ENCODE measurements around the gene SPATA48.

DNA sequence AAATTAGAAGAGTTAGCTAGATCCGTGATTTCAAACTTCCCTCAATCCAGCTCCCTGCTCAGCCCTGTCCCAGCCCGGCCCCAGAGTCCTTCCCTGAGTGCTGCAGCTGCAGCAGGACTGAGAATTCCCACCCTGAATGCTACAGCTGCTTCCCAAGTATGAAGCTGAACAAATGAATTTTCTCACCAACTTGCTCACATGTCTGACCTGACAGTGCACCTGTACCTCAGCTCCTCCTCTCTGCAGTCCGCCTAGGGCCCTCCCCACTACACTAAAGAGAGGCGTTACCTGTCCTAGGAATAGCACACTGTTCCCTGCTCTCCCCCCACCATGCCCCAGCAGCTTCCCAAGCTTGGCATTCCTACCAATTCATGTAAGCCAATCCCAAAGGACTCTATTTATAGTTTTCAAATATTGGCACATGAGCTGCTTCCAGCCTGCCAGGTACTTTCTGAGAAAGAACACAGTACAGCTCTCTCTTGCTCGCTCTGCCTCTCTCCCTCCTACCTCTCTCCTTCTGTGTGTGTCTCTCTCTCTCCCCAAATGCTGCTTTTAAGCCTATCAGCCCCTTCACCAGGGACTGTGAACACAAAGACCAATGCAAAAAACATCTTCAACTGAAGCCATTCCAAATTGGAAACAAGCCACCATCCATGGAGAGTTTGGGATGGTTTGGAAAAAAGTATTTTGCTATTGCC is 400.1 kb downstream of the TNS3 start:
- CAGE, long polyA plus RNA, result no peak
- RRBS, result no CpG with 5 or more reads among the region's 5 CpGs

DNA sequence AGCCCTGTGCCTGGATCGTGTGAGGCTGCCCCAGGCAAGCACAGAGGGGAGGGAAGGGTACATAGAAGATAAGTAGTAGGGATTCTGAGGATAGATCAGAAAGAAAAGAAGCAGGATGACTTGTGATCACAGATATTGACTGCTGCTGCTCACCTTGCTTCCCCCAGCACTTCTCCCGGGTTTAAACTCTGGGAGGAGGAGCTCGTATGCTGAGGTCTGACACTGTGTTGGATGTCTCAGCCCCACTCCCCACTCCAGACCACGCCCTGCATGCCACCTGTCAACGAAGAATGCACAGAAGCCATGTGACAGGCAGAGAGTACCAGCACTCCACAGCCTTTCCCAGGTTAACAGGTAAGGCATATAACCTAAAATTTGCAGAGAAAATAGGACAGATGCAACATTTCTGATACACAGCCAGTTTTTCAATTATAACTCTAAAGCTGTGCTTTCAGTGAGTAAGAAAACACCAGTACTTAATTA is 388.9 kb downstream of the TNS3 start:
- CAGE, long polyA plus RNA, result no peak
- RRBS, result no CpG with 5 or more reads among the region's 5 CpGs

DNA sequence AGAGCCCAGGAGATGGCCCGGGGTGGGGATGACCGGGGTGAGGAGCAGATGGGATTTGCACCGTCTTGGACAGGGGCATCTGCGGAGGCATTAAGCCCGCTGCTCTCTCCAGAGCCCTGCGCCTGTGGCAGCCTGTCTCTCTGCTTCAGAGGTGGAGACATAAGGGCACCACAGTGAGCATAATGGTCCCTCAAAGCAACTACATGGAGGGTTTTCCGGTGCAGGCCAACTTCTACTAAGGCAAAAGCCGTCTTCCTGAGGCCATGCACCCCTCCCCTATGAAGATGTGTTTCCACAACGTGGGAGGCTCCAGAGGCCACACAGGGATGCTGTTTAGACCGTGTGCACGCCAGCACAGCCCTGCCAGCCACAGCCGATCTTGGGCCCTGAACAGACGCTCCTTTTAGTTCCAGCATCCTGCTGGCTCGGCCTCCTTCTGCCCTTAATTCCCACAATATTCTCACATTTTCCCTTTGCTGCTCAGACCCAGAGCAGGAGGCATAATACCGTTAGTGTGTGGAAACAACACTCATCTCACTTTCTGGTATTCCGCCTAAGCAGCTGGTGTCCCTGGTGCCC is 267.1 kb downstream of the TNS3 start:
- CAGE, long polyA plus RNA, result no peak
- RRBS, result no CpG with 5 or more reads among the region's 16 CpGs

GRCh38 chr7:47329349-47330055 is 252.4 kb downstream of the TNS3 start:
- CAGE, long polyA plus RNA, result no peak
- RRBS, result no CpG with 5 or more reads among the region's 18 CpGs

DNA sequence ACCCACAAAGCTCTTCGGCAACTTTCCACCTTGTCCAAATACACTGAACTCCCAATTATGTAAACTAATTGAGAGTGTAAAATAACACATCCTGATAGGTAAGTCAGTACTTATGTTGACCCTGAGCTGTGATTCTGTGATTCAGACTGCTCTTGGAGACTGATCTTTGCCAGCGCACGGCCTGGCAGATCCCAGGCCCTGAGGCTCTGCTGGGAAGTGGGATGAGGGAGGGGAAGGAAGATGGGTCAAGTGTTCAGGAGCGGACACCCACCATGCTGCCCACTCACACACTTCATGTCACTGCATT is 226.3 kb downstream of the TNS3 start:
- CAGE, long polyA plus RNA, result no peak
- RRBS, result no CpG with 5 or more reads among the region's 4 CpGs

GRCh38 chr7:47380749-47381449 is 201.0 kb downstream of the TNS3 start:
- CAGE, long polyA plus RNA, result no peak
- RRBS, result no CpG with 5 or more reads among the region's 14 CpGs

- CAGE, long polyA plus RNA, result no peak
- RRBS, result no CpG with 5 or more reads among the region's 15 CpGs
These were observed 106.1 kb downstream of the TNS3 start for GRCh38 chr7:47475729-47476356.

- CAGE, long polyA plus RNA, result no peak
- RRBS, result no CpG with 5 or more reads among the region's 7 CpGs
These were observed 63.2 kb downstream of the TNS3 start for GRCh38 chr7:47518736-47519152.

DNA sequence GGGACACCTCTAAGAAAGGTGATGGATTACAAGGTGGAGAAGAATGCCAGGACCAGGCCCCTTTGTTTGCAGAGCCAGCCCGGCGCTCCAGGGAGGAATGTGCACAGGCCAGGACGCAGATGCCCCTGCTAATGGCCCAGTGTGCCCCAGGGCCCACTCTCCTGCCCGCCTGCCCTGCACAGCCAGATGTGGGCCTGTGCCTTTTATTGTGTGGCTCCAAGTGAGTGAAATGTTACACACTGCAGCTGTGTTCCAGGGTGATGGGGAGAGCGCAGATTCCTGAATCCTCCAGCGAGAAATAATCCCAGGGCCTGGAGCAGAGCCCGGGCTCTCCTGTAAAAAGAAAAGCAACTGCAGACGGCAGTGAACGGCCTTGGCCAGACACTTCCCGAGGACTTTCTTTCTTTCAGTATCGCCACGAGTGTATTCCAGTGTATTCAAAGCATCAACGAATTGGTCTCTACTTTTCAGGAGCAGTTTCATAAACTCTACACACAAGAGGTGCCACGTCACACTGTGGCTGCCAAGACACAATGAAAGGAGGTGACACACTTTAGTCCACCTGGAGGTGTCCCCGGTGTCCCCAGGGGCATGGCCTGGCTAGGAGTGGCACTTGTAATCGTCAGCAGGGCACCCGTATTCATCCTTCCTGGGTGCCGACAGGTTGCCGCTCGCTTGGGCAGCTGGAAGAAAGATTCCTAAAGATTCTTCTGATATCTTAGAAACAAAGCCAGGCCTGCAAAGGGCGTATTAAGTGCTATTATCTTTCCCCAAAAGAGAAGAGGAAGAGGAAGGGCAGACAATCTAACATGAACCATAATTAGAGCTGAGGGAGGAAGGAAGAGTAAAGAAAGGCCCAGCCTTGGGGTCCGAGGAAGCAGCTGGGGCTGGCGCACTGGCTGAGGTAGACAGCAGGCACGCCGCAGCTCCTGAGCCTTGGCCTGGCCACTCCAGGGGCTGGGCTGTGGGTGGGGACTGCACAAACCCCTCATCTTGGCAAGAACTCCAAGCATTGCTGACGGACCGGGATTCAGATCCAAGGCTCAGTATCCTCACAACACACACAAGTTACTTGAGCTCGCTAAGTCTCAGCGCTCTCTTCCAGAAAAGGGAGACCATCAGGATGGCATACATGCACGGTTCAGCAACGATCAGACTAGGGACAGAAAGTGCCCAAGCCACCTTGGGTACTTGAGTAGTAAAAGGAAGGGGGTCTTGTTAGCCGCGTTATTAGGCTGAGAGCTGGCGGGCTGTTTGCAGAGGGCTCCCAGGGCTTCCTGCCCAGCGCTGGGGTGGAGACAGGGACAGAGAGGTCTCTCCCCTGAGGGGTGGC is 4.9 kb downstream of the TNS3 start:
- CAGE, long polyA plus RNA, result no peak
- RRBS, result no CpG with 5 or more reads among the region's 35 CpGs

GRCh38 chr7:47600633-47601184 is 18.8 kb upstream of the TNS3 start:
- CAGE, long polyA plus RNA, result no peak
- RRBS, result no CpG with 5 or more reads among the region's 7 CpGs

- CAGE, long polyA plus RNA, result no peak
- RRBS, result no CpG with 5 or more reads among the region's 22 CpGs
These were observed 11.2 kb downstream of the PKD1L1 start for GRCh38 chr7:47936791-47937794.

DNA sequence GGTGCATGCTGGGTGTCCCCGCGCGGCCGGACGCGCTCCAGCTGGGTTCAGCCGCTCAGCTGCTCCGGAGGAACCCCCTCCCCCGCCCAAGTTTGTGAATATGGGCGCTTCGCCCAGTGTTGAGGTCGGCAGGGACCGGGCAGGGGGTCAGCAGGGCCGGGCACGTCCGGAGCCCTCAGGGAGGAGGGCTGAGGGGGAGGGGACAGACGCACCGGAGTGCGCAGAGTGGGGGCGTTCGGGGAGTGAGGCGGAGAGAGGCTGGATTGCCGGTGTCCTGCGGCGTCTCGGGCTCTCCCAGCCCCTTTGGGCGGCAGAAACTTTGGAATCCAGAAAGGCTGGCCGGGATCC is 684 bp downstream of the VWC2 start:
- CAGE, long polyA plus RNA, result no peak
- RRBS, result 5% methylated on average over 26 of the region's 28 CpGs

DNA sequence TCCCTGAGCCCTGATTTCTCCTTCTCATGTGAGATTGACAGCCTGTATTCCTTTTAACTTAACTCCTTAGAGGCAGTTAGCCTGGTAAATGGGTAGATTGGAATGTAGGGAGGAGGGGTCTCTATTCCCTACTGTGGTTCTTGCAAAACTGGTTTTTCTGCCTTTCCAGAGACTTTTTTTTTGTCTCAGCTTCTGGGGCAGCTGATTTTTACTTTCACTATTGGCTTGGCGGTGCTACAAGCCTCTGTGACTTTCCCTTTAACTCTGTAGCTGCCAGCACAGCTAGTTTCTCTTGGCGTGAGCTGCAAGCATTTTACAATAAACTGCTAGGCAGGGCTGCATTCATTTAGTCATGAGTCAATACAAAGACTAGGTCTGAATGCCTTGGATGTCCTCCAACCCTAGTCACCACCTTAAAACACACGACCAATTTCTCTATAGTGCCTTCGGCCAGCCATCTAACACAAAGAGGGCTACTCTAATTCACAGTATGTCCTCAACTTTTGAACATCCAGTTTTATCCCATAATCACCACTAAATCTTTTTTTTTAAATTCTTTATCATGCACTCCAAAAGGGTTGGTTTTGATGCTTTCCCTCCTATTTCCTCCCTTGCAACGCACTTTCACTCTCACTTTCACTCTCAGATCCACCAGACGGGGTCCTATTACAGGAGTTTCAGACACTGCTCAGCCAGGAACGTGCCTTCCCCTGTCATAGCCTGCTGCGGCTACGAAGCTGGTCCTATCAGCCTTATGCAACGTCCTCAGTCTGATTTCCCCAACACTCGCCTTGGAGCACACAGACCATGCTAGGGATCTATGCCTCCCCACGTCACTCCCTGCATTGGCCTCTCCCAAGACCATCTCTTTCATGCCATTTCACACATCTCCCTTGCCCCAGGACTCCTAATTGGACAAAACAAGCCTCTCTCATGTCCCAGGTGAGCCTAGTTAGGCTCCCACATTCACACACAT is 23.6 kb downstream of the ZPBP start:
- CAGE, long polyA plus RNA, result no peak
- RRBS, result no CpG with 5 or more reads among the region's 12 CpGs

GRCh38 chr7:50095652-50096088 is at the start of gene SPATA48:
TSS of gene SPATA48 (plus strand) at chr7:50095883.
- CAGE, long polyA plus RNA, result no peak
- RRBS, result no CpG with 5 or more reads among the region's 1 CpG

DNA sequence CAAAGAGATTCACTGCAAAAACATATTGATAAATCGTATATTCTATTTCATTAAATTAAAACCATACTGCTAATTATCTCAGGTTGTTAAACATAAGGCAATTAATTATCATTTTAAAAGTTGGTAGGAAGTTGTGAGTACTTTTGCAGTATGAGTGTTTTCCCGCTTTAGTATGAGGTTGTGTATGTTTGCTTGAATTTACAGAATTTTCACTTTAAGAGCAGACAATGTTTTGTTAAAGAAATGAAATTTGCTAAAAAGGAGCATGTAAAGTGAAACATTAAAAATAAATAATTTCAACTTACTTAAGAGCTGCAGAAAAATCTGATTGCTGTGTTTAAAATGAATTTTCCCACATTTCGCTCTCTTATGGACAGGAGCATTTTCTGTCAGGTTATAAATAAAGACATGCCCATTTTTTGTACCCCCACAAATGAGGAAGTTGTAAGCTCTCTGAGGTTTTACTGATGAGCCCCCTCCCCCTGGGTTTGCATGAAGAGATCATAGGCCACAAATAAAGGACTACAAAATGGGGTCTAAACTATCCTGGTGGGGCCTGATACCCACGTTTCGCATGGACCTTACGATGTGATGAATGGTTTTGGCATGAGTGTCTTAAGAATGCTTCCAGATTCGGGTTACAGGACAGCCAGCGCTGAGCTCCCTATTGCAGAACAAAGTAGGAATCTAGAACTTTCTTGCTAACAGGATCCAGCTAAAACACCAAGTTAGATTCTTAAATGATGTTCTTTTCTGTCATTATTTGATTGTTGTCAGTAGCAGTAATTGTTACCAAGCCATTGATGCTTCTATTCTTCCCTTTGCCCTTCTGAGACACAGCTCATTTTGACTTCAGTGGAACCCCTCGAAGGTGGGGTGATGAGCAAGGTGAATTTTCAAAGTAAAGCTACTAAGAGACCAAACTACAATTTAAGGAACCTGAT is 5.8 kb downstream of the IKZF1 start:
- CAGE, long polyA plus RNA, result no peak
- RRBS, result no CpG with 5 or more reads among the region's 9 CpGs

GRCh38 chr7:50312621-50313347 is 8.3 kb downstream of the IKZF1 start:
- CAGE, long polyA plus RNA, result no peak
- RRBS, result no CpG with 5 or more reads among the region's 4 CpGs

- CAGE, long polyA plus RNA, result no peak
- RRBS, result no CpG with 5 or more reads among the region's 12 CpGs
These were observed 17.3 kb downstream of the IKZF1 start for GRCh38 chr7:50321320-50322708.

DNA sequence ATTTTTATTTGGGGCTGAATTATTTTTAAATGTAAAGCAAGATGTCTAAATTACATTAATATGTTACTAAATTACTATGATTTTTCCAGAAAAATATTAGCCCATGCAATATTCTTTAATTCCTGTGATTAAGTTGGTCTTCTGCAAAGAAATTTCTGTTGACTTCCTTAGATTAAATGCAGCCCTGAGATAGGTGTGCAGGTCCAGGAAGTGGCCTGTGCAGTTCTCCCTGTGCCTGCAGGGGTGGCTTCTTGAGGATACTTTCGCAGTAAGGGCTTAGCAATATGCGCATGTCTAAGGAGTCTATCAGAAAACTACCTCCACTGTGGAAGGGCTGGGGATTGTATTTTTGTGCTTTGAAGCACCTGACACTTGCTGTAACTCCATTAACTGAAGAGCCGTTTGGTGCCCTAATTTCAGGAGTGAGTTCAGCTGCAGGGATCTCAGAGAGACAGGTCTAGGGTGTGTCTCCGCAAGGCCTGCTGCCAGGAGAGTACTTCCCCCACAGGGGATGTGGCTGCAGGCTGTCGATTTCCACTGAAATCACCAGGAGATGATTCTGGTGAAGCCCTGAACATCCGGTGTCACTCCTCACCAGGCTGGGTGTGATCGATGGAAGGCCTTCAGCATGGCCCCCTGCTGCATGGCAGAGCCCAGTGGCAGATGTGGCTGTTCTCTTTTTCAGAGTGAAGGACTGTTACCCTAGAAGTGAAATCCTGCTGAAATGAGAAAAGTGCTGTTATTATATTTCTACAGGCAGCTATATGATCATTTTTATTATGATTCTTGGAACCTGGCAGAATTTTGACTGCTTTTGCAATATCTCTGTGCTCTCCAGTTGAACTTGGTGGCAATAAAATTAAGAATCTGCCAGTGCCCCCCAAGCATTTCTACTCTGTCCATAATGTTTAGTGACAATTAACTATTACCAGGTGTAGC is 35.6 kb downstream of the IKZF1 start:
- CAGE, long polyA plus RNA, result no peak
- RRBS, result no CpG with 5 or more reads among the region's 7 CpGs

- CAGE, long polyA plus RNA, result no peak
- RRBS, result no CpG with 5 or more reads among the region's 3 CpGs
These were observed 46.7 kb downstream of the IKZF1 start for GRCh38 chr7:50351108-50351795.

DNA sequence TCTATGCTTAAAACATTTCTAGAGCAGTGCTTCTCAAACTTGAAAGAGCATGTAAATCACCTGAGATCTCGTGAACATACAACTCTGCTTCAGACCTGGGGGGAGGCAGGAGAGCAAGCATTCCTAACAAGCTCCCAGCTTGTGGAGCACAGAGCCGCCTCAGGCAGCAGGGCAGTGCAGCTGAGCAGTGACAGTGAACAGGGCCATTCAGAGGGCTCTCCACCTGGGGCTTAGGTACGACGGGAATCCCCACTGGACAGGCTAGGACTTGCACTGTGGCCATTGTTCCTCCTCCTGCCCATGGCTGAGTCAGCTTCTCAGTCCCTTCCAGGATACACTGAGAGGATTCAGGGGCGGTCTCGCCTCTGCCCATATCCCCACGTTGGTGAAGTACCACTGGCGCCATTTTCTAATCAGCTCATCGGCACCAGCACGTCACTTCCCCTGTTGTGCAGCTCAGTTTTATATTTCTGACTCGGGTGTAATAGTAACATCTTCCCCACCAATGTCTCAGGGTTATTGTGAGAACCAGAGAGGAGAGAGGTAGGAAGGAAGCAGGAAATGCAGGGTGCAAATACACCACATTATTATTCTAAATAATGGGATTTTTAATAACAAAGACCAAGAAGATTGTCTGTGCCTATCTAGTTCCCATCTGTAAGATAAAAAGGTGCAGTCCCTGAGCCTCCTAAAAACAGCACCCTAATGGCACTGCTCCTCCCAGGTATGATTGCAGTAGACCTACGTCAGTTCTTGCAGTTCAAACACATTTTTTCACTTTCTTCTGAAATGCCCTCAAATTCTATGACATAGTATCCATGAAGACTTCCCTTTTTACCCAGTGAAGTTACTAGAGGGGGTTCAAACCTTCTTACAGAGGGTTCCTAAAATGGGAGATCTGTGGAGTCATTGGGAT is 70.9 kb downstream of the FIGNL1 start:
- CAGE, long polyA plus RNA, result no peak
- RRBS, result no CpG with 5 or more reads among the region's 12 CpGs

Measured in osteoblast (primary cell).